K562 (cell line): Measurements from ENCODE around the genes NFE2L1, HOXB8 and B4GALNT2.

DNA sequence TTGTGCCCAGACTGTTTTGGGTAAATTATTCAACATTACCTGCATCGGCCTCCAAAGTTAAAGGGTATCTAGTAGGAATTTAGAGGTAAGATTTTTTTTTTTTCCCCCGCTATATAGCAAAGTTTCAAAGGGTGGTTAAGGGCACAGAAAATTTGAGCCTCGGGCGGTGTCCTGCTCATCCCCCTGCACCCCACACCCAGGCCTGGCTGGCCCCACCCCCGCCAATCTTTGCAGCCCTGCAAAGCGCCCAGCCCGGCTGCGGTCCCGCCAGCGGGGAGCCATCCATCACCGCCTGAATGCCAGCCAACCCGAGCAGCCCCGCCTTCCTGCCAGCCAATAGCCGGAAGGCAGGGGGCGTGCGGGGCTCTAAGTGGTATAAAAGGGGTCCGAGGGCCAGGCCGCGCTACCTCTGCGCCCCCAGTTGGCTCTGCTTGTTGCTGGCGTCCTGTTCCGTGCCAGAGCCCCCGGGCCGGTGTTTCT lies 14.4 kb downstream of the COPZ2 start:
- RAMPAGE, long total RNA, result no peak
- RRBS, result 54% methylated on average over 8 of the region's 24 CpGs
PRO-cap:
- standard, result no peak
- CoPRO, capped RNA only, 2 experiments, result no peak in any of the 2 experiments
- CoPRO, capped and uncapped RNA, 2 experiments, result no peak in any of the 2 experiments
- CoPRO, uncapped RNA only, 2 experiments, result no peak in any of the 2 experiments
CAGE:
- cytosol, long polyA plus RNA, result no peak
- long polyA plus RNA, result no peak
- nucleolus, long total RNA, result no peak
- nucleus, long polyA plus RNA, result no peak

- RAMPAGE, long total RNA, result no peak
- RRBS, result 8% methylated on average over 3 of the region's 16 CpGs
PRO-cap:
- standard, result no peak
- CoPRO, capped RNA only, 2 experiments, result no peak in any of the 2 experiments
- CoPRO, capped and uncapped RNA, 2 experiments, result no peak in any of the 2 experiments
- CoPRO, uncapped RNA only, 2 experiments, result no peak in any of the 2 experiments
CAGE:
- cytosol, long polyA plus RNA, result no peak
- long polyA plus RNA, result no peak
- nucleolus, long total RNA, result no peak
- nucleus, long polyA plus RNA, result no peak
These were observed 11.2 kb downstream of the COPZ2 start for GRCh38 chr17:48026330-48026908.

DNA sequence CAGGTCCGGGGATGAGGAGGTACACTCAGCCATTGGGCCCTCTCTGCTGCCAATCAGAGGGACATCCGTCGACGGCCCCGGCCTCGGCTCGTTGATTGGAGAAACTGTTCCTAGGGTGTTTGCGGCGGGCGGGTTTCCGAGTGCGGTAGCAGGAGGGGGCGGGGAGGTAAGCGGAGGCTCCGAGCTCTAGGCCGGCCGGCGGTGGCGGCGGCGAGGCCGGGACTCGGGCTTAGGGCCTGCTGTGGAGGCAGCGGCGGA lies at the start of gene NFE2L1:
Gene NFE2L1, plus strand, starts transcription at position 169 of the 258 bp plus-strand sequence.
- RAMPAGE, long total RNA, result start-site peak on the plus strand centred at position 174 of the sequence, 62 bp wide, 2,161 and 1,102 reads in 2 replicates
- RRBS, result 3% methylated on average over 5 of the region's 25 CpGs
PRO-cap:
- standard, result bidirectional peak, plus-strand start at position 169 of the sequence, minus-strand start outside the sequence
- CoPRO, capped RNA only, 2 experiments, result peak in 2 of 2 experiments; most common plus-strand start position 169 of the sequence (in 2)
- CoPRO, capped and uncapped RNA, 2 experiments, result peak in 2 of 2 experiments; most common plus-strand start position 169 of the sequence (in 2)
- CoPRO, uncapped RNA only, 2 experiments, result peak in 2 of 2 experiments; most common plus-strand start position 175 of the sequence (in 1)
CAGE:
- cytosol, long polyA plus RNA, result start-site peak on the plus strand centred at position 163 of the sequence, 7 bp wide, 1,025 and 520 reads in 2 replicates
- long polyA plus RNA, result start-site peak on the plus strand centred at position 172 of the sequence, 22 bp wide, 387 and 538 reads in 2 replicates
- nucleolus, long total RNA, result no peak
- nucleus, long polyA plus RNA, result start-site peak on the plus strand centred at position 168 of the sequence, 17 bp wide, 276 and 365 reads in 2 replicates

- RAMPAGE, long total RNA, result no peak
- RRBS, result 3% methylated on average over 8 of the region's 55 CpGs
PRO-cap:
- standard, result bidirectional peak, plus-strand start at chr17:48048784, minus-strand start at chr17:48048601; bidirectional peak, plus-strand start at chr17:48049130, minus-strand start at chr17:48049120
- CoPRO, capped RNA only, 2 experiments, result peak in 2 of 2 experiments; most common plus-strand start chr17:48048784 (in 2); most common minus-strand start chr17:48048601 (in 2)
- CoPRO, capped and uncapped RNA, 2 experiments, result peak in 2 of 2 experiments; most common plus-strand start chr17:48048784 (in 2); most common minus-strand start chr17:48048601 (in 2)
- CoPRO, uncapped RNA only, 2 experiments, result peak in 2 of 2 experiments; most common plus-strand start chr17:48048784 (in 2); most common minus-strand start chr17:48048531 (in 1)
CAGE:
- cytosol, long polyA plus RNA, result no peak
- long polyA plus RNA, result no peak
- nucleolus, long total RNA, result no peak
- nucleus, long polyA plus RNA, result start-site peak on the plus strand at chr17:48048751-48048813, 22 and 52 reads in 2 replicates
These were observed 614 bp downstream of the NFE2L1 start for GRCh38 chr17:48048449-48049497.

- RAMPAGE, long total RNA, result no peak
- RRBS, result no CpG with 5 or more reads among the region's 7 CpGs
PRO-cap:
- standard, result no peak
- CoPRO, capped RNA only, 2 experiments, result no peak in any of the 2 experiments
- CoPRO, capped and uncapped RNA, 2 experiments, result no peak in any of the 2 experiments
- CoPRO, uncapped RNA only, 2 experiments, result no peak in any of the 2 experiments
CAGE:
- cytosol, long polyA plus RNA, result no peak
- long polyA plus RNA, result no peak
- nucleolus, long total RNA, result no peak
- nucleus, long polyA plus RNA, result no peak
These were observed 54.7 kb downstream of the SNX11 start for GRCh38 chr17:48162201-48162748.

DNA sequence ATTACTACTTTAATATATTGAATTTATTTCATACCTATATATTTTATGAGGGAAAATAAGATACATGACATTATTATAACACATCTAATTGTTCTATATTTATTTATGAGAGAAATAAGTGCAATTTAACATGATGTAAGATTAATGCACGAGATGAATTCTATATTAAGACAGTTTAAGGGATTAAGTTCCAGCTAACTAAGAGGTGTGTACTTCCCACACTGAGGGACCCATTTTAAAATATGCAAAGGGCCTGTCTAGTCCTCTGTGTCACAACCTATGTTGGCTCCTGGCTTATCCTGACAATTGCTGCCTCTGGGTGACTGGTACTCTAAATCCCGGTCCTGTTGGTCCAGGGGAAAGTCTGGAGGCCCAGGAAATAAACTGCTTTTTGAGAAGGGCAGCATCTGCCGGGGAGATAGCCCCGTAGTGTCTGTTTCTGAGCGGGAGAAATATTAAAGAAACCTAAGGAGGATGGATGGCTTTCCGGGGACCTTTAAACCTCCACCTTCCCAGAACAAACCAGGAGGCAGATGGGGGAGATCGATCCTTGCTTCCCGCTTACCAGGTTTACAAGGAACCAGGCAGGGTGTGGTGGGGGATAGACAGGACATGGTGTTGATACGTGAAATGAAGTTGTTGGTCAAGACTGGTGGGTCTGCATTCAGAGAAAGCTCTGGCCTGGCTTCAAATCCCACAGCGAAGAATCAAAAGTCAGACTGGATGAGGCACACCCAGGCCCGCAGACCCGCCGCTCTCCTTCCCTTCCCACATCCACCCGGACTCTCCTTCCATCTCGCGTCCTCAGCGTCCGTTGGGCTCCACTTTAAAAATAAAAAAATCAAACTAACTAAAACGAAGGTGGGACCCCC lies 3.9 kb downstream of the HOXB2 start:
- RAMPAGE, long total RNA, result no peak
- RRBS, result 17% methylated on average over 3 of the region's 19 CpGs
PRO-cap:
- standard, result bidirectional peak, plus-strand start at position 583 of the sequence, minus-strand start at position 318 of the sequence; bidirectional peak, plus-strand start at position 745 of the sequence, minus-strand start at position 721 of the sequence
- CoPRO, capped RNA only, 2 experiments, result no peak in any of the 2 experiments
- CoPRO, capped and uncapped RNA, 2 experiments, result peak in 1 of 2 experiments; most common plus-strand start position 629 of the sequence (in 1); most common minus-strand start position 366 of the sequence (in 1)
- CoPRO, uncapped RNA only, 2 experiments, result peak in 2 of 2 experiments; most common plus-strand start position 314 of the sequence (in 1); most common minus-strand start position 242 of the sequence (in 1)
CAGE:
- cytosol, long polyA plus RNA, result no peak
- long polyA plus RNA, result no peak
- nucleolus, long total RNA, result no peak
- nucleus, long polyA plus RNA, result no peak

DNA sequence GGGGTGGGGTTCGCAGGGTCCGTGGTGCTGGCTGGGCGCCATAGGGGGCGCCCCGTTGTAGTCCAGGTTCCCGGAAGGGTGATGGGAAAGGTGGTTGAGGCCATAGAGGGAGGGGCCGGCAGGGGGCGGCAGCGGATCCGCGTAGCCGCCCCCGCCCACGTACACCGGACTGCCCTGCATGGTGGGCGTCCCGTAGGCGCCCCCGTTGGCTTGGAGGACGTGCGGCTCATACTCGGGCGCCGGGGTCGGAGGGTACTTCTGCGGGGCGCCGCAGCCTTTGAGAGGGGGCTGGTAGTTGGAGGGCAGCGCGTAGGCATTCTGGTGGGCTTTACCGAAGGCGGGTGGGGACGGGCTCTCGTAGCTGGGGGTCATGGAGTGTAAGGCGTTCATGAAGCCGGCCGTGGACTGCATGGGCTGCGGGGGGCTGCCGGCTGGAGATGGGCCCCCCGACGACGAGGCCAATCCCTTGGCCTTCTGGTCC lies 5.5 kb upstream of the HOXB2 start:
- RAMPAGE, long total RNA, result no peak
- RRBS, result 95% methylated on average over 22 of the region's 42 CpGs
PRO-cap:
- standard, result no peak
- CoPRO, capped RNA only, 2 experiments, result no peak in any of the 2 experiments
- CoPRO, capped and uncapped RNA, 2 experiments, result no peak in any of the 2 experiments
- CoPRO, uncapped RNA only, 2 experiments, result no peak in any of the 2 experiments
CAGE:
- cytosol, long polyA plus RNA, result no peak
- long polyA plus RNA, result no peak
- nucleolus, long total RNA, result no peak
- nucleus, long polyA plus RNA, result no peak

- RAMPAGE, long total RNA, result no peak
- RRBS, result no CpG with 5 or more reads among the region's 14 CpGs
PRO-cap:
- standard, result no peak
- CoPRO, capped RNA only, 2 experiments, result no peak in any of the 2 experiments
- CoPRO, capped and uncapped RNA, 2 experiments, result no peak in any of the 2 experiments
- CoPRO, uncapped RNA only, 2 experiments, result no peak in any of the 2 experiments
CAGE:
- cytosol, long polyA plus RNA, result no peak
- long polyA plus RNA, result no peak
- nucleolus, long total RNA, result no peak
- nucleus, long polyA plus RNA, result no peak
These were observed at the start of gene HOXB8 for GRCh38 chr17:48615014-48615369. Gene HOXB8 (minus strand): TSS chr17:48615292.

DNA sequence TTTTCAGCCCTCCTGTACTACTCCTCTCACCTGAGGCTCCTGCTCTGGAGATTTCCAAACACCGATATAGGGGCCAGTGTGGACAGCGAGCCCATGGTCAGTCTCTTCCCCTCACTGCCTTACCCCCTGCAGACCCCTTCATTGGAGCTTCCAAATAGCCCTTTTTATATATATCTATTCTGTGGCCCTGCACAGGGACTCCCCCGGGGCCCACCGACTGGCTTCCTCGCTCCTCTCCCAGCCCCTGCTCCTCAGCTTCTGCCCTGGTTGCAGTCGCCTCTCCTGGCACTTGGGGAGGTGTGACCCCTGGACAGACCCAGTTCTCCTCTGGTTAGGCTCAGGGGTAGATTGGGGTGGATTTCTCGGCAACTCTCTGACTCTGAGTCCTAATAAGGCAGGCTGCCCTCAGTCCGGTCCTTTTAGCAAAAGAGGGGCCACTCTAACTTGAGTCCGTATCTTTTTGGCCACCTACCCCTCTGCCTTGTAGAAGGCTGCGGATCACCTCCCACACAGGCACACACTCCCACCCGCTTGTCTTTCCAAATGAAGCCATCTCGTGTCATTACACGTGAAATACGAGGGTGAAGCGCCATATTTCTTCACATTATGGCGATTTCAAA lies 1.5 kb upstream of the HOXB9 start:
- RAMPAGE, long total RNA, result no peak
- RRBS, result no CpG with 5 or more reads among the region's 16 CpGs
PRO-cap:
- standard, result bidirectional peak, plus-strand start at position 562 of the sequence, minus-strand start at position 260 of the sequence
- CoPRO, capped RNA only, 2 experiments, result no peak in any of the 2 experiments
- CoPRO, capped and uncapped RNA, 2 experiments, result no peak in any of the 2 experiments
- CoPRO, uncapped RNA only, 2 experiments, result peak in 2 of 2 experiments; most common plus-strand start position 31 of the sequence (in 1); most common minus-strand start position 391 of the sequence (in 1)
CAGE:
- cytosol, long polyA plus RNA, result no peak
- long polyA plus RNA, result no peak
- nucleolus, long total RNA, result no peak
- nucleus, long polyA plus RNA, result no peak

DNA sequence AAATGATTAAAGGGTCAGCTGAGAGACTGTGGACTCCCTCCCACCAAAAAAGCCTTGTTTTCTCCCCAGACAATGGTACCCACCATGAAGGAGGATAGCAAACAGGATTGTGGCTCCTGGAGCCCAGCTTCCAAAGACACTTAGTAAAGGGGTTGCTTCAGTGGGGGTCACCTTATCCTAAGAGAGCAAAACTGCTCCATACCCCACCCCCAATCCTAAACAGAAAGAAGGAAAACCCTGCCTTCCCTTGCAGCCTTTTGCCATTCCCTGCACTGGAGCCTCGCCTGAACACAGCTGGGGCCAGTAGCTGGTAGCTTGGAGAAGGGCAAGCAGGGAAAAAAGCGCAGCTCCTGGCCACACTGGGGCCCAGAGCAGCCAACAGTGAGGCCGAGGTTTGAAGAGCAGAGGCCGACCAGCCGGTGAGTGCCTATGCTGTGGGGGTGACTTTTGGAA lies 3.1 kb upstream of the HOXB9 start:
- RAMPAGE, long total RNA, result no peak
- RRBS, result no CpG with 5 or more reads among the region's 5 CpGs
PRO-cap:
- standard, result no peak
- CoPRO, capped RNA only, 2 experiments, result no peak in any of the 2 experiments
- CoPRO, capped and uncapped RNA, 2 experiments, result no peak in any of the 2 experiments
- CoPRO, uncapped RNA only, 2 experiments, result no peak in any of the 2 experiments
CAGE:
- cytosol, long polyA plus RNA, result no peak
- long polyA plus RNA, result no peak
- nucleolus, long total RNA, result no peak
- nucleus, long polyA plus RNA, result no peak

DNA sequence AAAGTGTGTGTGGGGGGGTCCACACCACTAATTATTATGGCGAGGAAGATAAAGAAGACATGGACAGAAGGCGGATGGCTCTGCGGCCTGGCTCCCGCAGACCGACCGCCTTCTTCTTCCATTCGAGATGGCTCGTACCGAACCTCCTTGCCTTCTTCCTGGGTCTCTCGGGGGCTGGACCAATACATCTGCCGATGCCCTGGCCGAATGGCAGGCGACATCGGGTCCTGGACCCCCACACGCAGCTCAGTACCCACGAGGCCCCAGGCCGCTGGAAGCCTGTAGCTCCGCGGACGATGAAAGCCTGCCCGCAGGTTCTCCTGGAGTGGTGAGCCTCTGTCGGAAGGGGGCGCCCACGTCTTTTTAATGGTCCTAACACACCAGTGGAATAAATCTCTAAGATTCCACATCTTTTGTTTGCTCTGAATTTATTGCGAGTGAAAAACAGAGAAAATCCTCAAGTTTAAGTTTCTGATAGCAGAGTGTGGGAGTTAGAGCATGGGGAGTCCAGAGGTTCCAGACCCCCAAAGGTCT lies 1.4 kb downstream of the PRAC2 start:
- RAMPAGE, long total RNA, result no peak
- RRBS, result no CpG with 5 or more reads among the region's 25 CpGs
PRO-cap:
- standard, result no peak
- CoPRO, capped RNA only, 2 experiments, result no peak in any of the 2 experiments
- CoPRO, capped and uncapped RNA, 2 experiments, result no peak in any of the 2 experiments
- CoPRO, uncapped RNA only, 2 experiments, result no peak in any of the 2 experiments
CAGE:
- cytosol, long polyA plus RNA, result no peak
- long polyA plus RNA, result no peak
- nucleolus, long total RNA, result no peak
- nucleus, long polyA plus RNA, result no peak

- RAMPAGE, long total RNA, result no peak
- RRBS, result no CpG with 5 or more reads among the region's 14 CpGs
PRO-cap:
- standard, result no peak
- CoPRO, capped RNA only, 2 experiments, result no peak in any of the 2 experiments
- CoPRO, capped and uncapped RNA, 2 experiments, result no peak in any of the 2 experiments
- CoPRO, uncapped RNA only, 2 experiments, result no peak in any of the 2 experiments
CAGE:
- cytosol, long polyA plus RNA, result no peak
- long polyA plus RNA, result no peak
- nucleolus, long total RNA, result no peak
- nucleus, long polyA plus RNA, result no peak
These were observed 12.3 kb downstream of the TTLL6 start for GRCh38 chr17:48804571-48805277.

DNA sequence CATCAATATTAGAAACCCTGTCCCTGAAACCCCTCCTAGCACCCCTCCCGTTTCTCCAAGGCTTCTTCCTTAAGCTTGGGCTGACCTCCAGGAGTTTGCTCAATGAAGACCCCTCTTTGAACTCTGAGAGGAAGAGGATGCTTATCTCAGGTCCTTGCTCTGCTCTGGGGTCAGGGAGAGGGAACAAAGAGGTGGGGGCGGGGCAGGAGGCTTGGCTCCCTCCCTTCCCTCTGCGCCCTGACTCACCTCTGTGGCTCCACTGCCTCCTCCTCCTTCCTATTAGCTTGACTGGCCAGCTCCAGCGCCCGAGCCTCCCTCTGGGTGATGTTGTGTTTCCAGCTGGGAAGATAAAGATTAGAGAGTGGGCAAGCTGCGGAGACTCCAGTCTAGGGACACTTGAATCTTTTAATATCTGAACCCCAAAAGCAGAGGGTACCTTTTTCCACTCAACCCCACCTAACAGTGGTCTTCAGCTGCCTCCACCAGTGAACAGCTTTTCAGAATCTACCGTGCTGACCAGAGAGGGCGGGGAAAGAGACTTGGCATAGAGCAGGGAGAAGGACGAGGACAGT lies 6.8 kb downstream of the GIP start:
- RAMPAGE, long total RNA, result no peak
- RRBS, result no CpG with 5 or more reads among the region's 9 CpGs
PRO-cap:
- standard, result no peak
- CoPRO, capped RNA only, 2 experiments, result no peak in any of the 2 experiments
- CoPRO, capped and uncapped RNA, 2 experiments, result no peak in any of the 2 experiments
- CoPRO, uncapped RNA only, 2 experiments, result no peak in any of the 2 experiments
CAGE:
- cytosol, long polyA plus RNA, result no peak
- long polyA plus RNA, result no peak
- nucleolus, long total RNA, result no peak
- nucleus, long polyA plus RNA, result no peak

DNA sequence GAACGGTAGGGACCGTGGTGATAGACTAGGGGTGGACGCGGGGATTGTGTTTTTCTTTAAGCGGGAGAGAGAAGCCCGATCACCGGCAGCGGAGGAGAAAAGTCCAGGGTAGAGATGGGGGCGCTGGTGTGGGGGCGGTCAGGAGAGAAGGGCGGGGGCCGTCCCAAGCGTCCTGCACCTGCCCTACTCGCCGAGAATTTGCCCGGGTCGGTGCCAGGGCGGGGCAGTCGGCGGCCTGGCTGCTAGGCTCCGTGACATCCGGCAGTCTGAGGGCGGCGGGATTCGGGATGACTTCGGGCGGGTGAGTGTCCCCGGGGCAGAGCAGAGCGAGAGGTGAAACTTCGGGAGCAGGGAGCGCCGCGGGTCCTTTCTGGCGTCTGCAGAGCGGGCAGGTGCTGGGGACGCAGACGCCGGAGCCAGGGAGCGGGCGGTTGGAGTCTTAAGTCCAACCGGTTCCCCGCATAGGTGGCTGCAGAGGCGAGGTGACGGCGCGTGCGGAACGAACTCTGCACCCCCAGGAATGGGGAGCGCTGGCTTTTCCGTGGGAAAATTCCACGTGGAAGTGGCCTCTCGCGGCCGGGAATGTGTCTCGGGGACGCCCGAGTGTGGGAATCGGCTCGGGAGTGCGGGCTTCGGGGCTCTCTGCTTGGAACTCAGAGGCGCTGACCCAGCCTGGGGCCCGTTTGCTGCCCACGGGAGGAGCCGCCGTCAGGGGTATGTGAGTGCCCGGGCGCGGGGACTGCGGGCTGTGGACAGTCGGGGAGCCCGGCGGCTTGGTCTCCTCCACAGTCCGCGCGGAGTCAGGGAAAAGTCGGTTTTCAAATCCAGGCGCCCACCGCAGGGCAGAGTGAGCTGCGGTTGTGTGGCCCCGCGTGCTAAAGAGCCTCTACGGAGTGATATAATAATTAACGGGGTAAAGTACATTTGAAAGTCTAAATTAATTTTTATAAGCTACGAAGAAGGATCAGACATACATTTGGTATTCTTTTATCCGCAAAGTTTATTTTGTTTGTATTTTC lies at the start of gene B4GALNT2:
Gene B4GALNT2, plus strand, starts transcription at position 264 of the 1,019 bp plus-strand sequence.
- RAMPAGE, long total RNA, result no peak
- RRBS, result 39% methylated on average over 27 of the region's 86 CpGs
PRO-cap:
- standard, result no peak
- CoPRO, capped RNA only, 2 experiments, result no peak in any of the 2 experiments
- CoPRO, capped and uncapped RNA, 2 experiments, result no peak in any of the 2 experiments
- CoPRO, uncapped RNA only, 2 experiments, result no peak in any of the 2 experiments
CAGE:
- cytosol, long polyA plus RNA, result no peak
- long polyA plus RNA, result no peak
- nucleolus, long total RNA, result no peak
- nucleus, long polyA plus RNA, result no peak

- RAMPAGE, long total RNA, result no peak
- RRBS, result no CpG with 5 or more reads among the region's 16 CpGs
PRO-cap:
- standard, result no peak
- CoPRO, capped RNA only, 2 experiments, result no peak in any of the 2 experiments
- CoPRO, capped and uncapped RNA, 2 experiments, result no peak in any of the 2 experiments
- CoPRO, uncapped RNA only, 2 experiments, result no peak in any of the 2 experiments
CAGE:
- cytosol, long polyA plus RNA, result no peak
- long polyA plus RNA, result no peak
- nucleolus, long total RNA, result no peak
- nucleus, long polyA plus RNA, result no peak
These were observed 1.2 kb downstream of the GNGT2 start for GRCh38 chr17:49208851-49209880.

DNA sequence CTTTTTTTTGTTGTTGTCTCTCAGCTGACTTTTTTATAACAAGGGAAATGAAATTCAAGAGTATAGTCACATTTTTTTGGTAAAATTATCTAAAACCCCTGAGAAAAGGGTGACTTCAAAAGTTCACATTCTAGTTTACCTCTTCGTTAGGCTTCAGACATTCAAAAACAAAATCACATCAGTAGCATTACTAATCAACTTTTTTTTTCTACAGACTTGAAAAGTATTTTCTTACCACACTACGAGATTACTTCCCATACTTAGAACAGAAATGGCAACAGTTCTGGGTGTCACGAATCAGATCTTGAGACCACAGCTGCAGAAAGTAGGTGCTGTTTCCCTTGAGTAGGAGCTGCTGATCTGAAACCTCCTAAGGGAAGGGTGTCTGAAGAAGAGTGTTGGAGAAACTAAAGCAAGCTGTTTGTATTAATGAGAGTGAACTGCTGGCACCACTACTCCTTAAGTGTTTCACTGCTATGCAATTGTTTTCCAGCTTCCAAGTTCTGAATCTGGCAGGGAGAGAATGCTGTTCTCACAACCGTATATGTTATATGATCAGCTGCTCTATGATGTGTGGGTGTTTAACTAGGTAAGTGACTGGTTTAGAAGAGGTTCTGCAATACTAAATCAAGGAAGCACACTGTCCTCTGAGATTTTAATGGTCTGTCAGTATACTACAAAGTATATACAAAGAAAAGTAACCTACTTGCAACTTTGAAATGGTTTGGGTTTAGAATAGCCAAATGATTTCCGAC lies 3.4 kb downstream of the ZNF652 start:
- RAMPAGE, long total RNA, result no peak
- RRBS, result no CpG with 5 or more reads among the region's 5 CpGs
PRO-cap:
- standard, result no peak
- CoPRO, capped RNA only, 2 experiments, result no peak in any of the 2 experiments
- CoPRO, capped and uncapped RNA, 2 experiments, result no peak in any of the 2 experiments
- CoPRO, uncapped RNA only, 2 experiments, result no peak in any of the 2 experiments
CAGE:
- cytosol, long polyA plus RNA, result no peak
- long polyA plus RNA, result no peak
- nucleolus, long total RNA, result no peak
- nucleus, long polyA plus RNA, result no peak

DNA sequence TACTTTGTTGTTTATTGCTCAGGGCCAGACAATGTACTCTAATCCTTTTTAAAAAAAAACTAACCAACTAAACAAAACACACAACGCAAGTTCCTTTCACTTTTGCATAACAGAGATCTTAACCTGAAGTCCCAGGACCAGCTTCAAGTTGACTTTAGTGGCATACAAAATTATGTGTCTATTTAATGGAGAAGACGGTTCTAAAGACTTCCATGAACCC lies 1.9 kb downstream of the ZNF652 start:
- RAMPAGE, long total RNA, result no peak
- RRBS, result no CpG with 5 or more reads among the region's 2 CpGs
PRO-cap:
- standard, result no peak
- CoPRO, capped RNA only, 2 experiments, result no peak in any of the 2 experiments
- CoPRO, capped and uncapped RNA, 2 experiments, result no peak in any of the 2 experiments
- CoPRO, uncapped RNA only, 2 experiments, result no peak in any of the 2 experiments
CAGE:
- cytosol, long polyA plus RNA, result no peak
- long polyA plus RNA, result no peak
- nucleolus, long total RNA, result no peak
- nucleus, long polyA plus RNA, result no peak

GRCh38 chr17:49371120-49371971 lies 9.3 kb upstream of the ZNF652 start:
- RAMPAGE, long total RNA, result no peak
- RRBS, result no CpG with 5 or more reads among the region's 12 CpGs
PRO-cap:
- standard, result no peak
- CoPRO, capped RNA only, 2 experiments, result no peak in any of the 2 experiments
- CoPRO, capped and uncapped RNA, 2 experiments, result no peak in any of the 2 experiments
- CoPRO, uncapped RNA only, 2 experiments, result no peak in any of the 2 experiments
CAGE:
- cytosol, long polyA plus RNA, result no peak
- long polyA plus RNA, result no peak
- nucleolus, long total RNA, result no peak
- nucleus, long polyA plus RNA, result no peak